ENCODE measurements around a stretch of chr12.

DNA sequence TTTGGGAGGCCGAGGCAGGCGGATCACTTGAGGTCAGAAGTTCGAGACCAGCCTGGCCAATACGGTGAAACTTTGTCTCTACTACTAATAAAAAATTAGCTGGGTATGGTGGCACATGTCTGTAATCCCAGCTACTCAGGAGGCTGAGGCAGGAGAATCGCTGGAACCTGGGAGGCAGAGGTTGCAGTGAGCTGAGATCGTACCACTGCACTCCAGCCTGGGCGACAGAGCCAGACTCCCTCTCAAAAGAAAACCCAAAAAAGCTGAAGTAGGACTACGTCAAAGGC lies 1.4 kb downstream of the CKAP4 start:
- PRO-cap = no peak

- PRO-cap = no peak
Measured at GRCh38 chr12:106246785-106247198, 1.0 kb downstream of the CKAP4 start.

DNA sequence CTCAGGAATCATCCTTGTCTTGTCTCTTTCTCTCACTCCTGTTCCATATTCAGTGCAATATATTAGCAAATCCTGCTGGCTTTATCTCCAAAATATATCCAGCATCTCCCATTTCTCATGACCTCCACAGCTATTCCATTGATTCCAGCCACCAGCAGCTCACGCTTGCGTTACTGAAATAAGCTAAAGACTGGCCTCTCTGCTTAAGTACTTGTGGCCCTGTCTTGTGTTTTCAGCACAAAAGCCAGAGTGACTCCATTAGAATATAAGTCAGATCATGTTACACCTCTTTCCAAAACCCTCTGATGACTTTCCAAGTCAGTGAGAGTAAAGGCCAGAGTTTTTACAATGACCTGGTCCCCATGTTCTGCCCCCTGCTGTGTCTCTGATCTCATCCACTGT lies 6.8 kb upstream of the CKAP4 start:
- PRO-cap = no peak

DNA sequence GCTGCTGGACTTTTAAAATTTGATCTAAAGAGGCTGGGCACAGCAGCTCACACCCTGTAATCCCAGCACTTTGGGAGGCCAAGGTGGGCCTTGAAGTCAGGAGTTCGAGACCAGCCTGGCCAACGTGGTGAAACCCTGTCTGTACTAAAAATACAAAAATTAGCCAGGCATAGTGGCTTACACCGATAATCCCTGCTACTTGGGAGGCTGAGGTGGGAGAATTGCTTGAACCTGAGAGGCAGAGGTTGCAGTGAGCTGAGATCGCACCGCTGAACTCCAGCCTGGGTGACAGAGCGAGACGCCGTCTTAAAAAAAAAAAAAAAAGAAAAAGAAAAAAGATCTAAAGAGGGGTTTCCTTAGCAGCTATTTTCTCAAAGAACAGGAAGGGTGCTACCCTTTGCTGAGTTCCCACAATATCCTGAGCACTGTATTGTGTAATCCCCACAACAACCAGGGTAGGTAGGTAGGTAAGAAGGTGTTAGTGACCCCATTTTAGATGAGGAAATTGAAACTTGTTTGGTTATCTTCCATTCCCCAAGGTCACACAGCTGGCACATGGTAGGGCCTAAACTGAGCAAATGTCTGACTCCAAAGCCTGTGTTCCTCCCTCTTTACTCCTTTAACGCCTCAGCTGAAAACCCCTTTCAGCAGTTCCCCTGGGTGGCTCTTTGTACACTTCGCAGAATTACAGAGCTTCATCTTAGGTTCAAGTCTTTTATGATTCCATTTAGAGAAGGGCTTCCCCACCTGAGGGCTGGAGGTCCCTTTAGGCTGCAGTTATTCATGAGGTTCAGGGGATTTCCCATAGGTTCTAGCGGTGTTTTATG lies 26.6 kb upstream of the RIC8B start:
- PRO-cap = no peak

DNA sequence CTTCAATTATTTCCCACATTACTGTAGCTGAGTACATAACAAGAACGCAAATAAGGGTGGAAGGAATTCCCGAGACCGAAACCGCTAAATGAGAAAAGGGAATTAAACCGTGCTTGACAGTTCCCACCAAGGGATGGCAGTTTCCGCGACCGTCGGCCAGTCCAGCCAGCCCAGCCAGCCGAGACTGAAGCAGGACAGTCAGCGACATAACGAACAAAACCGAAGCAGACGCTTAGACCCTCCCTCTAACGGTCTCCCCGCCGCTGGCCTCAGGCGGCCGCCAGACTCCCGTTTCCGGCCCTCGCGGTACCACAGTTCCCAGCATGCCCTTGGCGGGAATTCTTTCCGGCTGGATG lies 663 bp upstream of the RIC8B start:
- PRO-cap = bidirectional peak, plus-strand start outside the sequence, minus-strand start at position 271 of the sequence

GRCh38 chr12:106838441-106838640 lies 63.9 kb downstream of the RIC8B start:
- PRO-cap = no peak

- PRO-cap = no peak
Measured at GRCh38 chr12:107318636-107319106, 437 bp downstream of the ABTB3 start.

- PRO-cap = no peak
Measured at GRCh38 chr12:107329464-107329946, 11.3 kb downstream of the ABTB3 start.

GRCh38 chr12:107369722-107370235 lies 51.5 kb downstream of the ABTB3 start:
- PRO-cap = no peak

DNA sequence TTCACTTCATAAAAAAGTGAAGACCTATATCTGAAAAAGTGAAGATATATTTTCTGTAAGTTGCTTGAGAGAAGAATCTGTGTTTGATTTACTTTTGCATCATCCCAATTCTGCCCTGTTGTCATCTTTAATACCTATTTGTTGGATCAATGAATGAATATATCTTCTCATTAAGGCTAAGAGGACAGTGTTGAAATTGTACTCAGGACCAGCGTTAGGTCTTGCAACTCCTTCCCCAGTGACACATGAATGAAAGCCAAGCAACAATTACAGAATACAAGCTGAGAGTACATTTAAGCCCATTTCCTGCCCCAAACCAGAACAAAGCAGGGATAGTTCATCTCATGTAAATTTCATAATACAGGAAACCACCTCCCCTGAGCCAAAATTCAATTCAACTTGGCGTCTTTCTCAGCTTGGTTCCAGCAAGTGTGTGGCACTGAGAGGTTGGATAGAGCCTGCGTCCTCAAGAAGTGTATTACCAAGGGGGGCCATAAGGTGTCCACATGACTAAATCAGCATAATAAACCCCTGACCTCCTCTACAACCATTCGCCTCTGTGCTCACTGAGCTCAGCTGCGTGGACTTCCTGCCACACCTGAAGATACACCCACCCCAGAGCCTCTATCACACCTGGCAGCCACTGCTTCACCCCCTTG lies 53.9 kb downstream of the ABTB3 start:
- PRO-cap = no peak

DNA sequence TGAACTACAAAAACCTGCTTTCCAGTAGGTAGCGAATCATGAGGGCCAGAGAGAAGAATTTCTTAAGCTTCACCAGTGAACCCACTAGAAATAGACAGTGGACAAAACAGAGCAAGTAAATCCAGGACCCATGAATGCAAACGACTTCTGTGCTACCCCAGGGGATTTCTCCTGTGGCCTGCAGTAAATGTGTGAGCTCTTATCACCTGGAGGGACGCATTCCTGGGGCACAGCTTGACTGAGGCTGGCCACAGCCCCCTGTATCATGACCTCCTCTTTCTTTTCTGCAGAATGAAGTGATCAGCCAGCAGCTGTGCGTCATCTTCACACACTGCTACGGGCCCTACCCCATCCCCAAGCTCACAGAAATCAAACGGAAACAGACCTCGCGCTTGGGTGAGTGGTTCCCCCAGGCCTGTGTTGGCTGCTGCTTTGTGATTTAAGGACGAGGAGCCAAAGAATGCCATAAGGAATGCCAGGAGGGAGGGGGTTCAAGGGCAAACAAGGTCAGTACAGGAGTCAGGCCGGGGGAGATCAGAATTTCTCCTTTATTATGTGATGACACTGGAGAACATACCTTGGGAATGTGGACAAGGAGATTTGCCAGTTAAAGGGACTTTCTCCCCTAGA lies 50.5 kb upstream of the PWP1 start:
- PRO-cap = no peak

GRCh38 chr12:107903612-107904027 lies 129.1 kb downstream of the ASCL4 start:
- PRO-cap = no peak

DNA sequence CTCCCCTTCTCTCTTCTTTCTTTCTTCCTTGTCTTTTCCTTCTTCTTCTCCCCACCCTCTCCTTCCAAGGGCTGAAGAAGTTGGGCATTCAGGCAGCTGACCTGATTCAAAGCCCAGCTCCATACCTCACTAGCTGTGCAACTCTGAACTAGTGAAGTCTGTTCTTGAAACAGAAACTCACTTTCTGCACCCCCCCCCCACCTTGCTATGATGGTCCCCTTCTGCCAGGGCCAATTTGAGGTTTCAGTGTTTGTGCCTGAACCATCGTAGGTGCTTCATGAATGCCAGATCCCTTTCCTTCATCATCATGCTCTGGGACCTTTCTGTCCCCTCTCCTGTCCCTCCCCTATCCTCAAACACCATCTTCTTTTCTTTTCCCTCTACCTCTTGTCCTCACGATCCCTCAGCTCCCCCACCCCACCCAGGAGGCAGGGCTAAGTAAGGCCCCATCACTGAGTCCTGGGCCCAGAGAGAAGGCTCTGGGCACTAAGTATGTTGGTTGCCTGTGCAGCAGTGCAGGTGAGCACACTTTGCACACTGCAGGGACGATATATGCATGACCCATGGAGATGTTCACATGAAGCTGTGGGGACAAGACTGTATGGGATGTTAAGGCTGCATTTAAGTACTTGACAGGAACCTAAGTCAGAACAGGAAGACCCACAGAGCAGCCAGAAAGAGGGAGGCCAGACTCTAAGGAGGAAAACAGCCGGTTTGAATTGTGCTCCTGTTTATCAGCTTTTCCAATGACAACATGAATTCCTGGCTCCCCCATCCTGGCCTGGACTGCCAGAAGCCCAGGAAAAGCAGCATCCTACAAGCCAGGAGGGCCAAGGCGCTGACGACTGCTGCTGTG lies 50.1 kb downstream of the CMKLR1 start:
- PRO-cap = no peak

GRCh38 chr12:108308192-108308705 lies 30.9 kb downstream of the CMKLR1 start:
- PRO-cap = no peak

DNA sequence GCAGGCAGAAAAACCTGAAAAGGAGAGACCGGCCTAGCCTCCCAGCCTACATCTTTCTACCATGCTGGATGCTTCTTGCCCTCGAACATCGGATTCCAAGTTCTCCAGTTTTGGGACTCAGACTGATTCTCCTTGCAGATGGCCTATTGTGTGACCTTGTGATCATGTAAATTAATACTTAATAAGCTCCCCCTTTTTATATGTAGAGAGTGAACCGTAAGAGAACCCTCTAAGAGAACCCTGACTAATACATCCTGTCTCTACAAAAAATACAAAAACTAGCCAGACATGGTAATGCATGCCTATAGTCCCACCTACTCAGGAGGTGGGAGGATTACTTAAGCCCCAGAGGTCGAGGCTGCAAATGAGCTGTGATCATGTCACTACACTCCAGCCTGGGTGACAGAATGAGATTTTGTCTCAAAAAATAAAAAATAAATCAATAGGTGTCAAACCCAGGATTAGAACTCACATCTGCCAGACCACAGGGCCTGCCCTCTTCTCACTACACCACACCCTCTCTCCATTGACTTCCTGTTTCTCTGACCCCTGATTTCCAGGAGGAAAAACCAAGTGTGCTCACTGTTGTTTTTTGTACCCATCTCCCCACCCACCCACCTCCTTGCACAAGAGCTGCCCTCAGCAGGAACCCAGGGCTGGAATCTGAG lies 6.4 kb downstream of the CMKLR1 start:
- PRO-cap = no peak

GRCh38 chr12:108565191-108565516 lies 2.8 kb downstream of the ISCU start:
- PRO-cap = no peak

- PRO-cap = no peak
Measured at GRCh38 chr12:108565718-108566350, 3.4 kb downstream of the ISCU start.

- PRO-cap = no peak
Measured at GRCh38 chr12:108639041-108640053, 5.7 kb upstream of the SELPLG start.

DNA sequence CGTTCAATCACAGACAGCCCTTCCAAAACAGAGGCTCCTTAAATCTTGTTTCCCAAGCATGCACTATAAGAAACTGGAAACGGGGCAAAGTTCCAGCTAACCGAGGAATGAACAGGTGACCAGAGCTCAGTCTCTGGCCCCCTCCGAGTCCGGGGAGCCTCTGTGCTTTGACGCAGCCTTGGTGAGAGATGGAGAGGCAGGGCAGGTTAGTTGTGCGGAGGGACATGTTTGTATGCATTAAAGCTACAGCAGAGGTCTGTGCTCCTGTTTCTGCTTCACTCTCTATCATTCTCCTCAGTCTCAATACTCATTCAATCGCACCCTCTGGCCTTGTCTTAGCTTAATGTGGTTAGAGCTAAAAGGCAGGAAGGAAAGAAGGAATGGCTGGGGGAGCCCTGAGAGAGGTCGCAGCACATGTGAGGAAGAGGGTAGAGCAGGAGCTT lies 12.2 kb upstream of the SELPLG start:
- PRO-cap = no peak

GRCh38 chr12:108685300-108686318 lies 45.7 kb downstream of the CORO1C start:
- PRO-cap = no peak